Monocyte (primary cell): ENCODE measurements around a stretch of chr14.

- PRO-cap, 2 experiments, result no peak in any of the 2 experiments
Measured at GRCh38 chr14:89672867-89673447, 255.9 kb upstream of the FOXN3 start.

DNA sequence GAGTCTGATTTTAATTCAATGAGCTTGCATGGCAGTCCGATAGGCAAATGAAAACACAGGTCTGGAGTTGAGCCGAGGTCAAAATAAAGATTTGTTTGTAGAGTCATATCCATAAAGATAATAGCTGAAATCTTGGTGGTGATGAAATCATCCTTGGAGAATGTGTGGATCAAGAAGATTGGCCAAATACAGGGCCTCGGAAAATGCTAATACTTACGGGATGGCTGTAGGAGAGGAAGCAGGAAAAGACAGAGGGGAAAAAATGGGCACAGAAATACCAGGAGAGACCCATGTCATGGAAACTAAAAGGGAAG, 162.0 kb downstream of the EFCAB11 start:
- PRO-cap, 2 experiments, result no peak in any of the 2 experiments

DNA sequence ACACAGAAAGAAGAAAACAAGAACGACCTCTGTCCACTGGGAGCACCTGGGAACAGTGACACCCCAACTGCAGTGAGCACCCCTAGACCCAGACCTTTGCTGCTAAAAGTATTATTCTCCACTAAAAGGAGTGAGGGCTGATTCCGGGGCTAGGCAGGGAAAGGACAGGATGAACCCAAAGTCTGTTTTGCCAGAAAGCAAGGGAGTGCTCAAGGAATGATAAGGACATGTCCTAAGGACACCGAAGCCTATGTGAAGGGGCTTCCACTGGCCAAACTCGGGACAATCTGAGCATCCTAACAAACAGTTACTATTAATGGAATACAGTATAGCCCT, 18.1 kb downstream of the PSMC1 start:
- PRO-cap, 2 experiments, result peak in 1 of 2 experiments; most common plus-strand start position 128 of the sequence (in 1)

DNA sequence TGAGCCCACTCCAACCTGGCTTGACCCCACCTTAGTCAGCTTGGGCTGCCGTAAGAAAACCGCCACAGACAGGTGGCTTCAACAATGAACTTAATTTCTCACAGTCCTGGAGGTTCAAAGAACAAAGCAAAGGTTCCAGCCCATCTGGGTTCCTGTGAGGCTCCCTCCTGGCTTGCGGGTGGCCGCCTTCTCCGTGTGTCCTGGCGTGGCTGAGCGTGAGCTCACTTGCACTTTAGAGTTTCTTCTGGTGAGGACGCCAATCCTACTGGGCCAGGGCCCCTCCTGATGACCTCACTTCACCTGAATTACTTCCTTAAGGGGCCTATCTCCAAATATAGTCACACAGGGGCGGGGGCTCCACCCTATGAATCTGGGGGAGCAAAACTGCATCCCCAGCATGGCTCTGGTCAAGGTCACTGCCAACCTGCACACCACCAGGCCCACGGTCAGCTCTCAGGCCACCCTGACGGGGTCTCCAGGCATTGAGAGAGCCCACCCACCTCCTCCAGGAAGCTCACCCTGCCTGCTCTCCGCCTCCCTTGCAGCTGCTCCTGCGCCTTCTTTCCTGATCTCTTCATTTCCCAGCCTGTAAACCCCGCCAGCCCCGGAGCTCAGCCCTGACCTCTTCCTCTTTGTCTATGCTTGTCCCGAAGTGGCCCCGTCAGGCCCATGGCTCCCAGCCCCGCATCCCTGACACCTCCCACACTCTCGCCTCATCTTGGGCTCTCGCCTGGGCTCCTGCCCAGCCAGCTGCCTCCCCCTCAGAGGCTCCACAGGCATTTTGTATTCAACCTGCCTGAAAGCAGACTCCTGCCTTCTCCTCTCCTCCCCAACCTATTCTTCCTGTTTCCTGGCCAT, 139.1 kb downstream of the CALM1 start:
- PRO-cap, 2 experiments, result no peak in any of the 2 experiments

DNA sequence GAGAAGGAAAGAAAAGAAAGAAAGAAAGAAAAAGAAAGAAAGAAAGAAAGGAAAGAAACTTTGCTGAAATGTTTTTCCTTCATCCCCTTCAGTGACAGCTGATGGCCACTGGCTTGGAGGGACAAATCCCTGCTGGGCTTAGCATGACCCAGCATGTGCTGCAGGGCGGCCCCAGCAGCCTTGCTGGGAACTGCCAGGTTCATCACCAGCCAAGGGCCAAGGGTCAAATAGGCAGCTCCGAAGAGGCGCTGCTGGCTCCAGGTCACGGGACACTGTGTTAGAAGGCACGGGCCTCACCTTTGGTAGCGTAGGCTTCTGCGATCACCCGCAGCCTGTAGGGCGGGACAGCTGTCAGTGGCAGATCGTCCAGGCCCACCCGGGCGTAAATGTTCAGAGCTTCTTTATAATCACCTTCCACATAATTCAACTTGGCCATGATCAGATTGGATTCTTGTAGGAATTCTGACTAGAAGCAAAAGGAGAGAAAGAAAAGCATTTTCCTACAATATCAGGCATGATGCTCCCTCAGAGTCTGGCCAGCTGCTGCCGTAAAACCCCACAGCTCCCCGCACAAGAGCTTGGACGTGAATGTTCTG, 35.7 kb downstream of the TTC7B start:
- PRO-cap, 2 experiments, result no peak in any of the 2 experiments

- PRO-cap, 2 experiments, result peak in 2 of 2 experiments; most common plus-strand start chr14:90828383 (in 1); most common minus-strand start chr14:90828155 (in 1)
Measured at GRCh38 chr14:90827973-90828508, 11.8 kb upstream of the TTC7B start.

- PRO-cap, 2 experiments, result no peak in any of the 2 experiments
Measured at GRCh38 chr14:91107686-91108248, 6.1 kb upstream of the DGLUCY start.

DNA sequence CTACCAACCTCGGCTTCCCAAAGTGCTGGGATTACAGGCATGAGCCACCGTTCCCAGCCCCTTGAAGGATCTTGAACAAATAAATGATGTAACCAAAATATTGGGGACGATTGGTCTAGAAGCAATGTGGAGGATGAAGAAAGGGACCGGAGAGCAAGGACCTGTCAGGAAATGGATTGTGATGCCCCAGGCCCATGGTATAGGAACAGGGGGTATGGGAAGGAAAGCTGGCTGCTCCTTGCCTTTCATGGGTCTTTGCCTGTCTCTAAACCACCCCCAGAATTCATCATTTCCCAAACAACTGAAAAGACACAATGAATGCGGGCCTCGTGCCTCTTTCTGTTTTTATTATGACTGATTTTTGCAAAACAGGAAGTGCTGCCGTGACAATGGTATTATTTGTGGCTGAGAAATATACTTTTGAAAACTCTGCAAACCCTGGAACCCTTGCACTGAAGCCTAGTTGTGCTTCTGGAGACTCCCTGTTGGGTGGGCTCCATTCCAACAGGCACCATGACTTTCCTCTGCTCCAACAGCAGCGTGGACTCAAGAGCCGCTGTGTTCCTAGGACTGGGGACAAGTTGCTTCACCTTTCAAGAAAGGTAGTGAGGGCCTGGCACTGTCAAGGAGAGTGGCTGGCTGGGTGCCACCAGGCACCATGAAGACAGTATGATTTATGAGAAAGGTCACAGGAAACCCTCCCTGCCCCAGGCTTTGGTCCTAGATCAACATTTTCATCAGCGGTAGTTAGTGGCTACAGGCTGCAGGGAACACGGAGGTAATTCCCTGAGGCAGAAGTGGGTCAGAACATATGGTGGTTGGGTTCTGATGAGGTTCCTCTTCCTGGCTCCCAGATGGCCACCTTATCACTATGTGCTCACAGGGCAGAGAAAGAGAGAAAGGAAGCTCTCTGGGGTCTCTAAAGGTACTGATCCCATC, 4.8 kb upstream of the DGLUCY start:
- PRO-cap, 2 experiments, result no peak in any of the 2 experiments

- PRO-cap, 2 experiments, result no peak in any of the 2 experiments
Measured at GRCh38 chr14:91228380-91229198, 15.9 kb downstream of the GPR68 start.

GRCh38 chr14:91253827-91254613, 9.5 kb upstream of the GPR68 start:
- PRO-cap, 2 experiments, result peak in 1 of 2 experiments; most common plus-strand start chr14:91254170 (in 1); most common minus-strand start chr14:91254132 (in 1)

DNA sequence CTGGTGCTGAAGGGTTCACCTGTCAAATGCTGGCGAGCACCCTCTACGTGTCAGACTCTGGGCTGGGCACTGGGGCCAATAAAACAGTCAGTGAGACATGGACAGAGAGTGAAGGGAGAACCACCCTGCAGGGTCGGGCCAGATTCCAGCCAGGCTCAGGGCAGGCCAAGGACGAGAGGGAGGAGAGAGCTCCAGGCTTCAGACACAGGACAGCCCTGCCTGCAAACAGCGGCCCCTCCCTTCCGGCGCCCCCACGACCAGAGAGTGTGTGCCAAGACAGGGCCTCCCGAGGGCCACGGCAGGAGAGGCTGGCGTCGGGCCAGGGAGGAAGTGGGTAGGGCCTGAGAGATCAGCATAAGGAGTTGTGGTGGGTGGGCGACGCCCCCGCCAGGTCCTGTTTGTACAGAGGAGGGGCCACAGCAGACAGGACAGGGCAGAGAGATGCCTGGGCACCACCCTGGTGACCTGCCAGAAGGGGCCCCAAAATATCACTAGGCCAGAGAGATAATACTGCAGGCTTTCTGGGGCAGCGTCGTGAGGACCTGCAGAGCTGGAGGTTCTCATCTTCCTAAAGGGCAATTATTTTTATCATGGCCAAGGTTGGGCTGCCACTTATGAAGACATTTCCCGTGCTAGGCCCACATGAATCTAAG, 73.1 kb upstream of the GPR68 start:
- PRO-cap, 2 experiments, result no peak in any of the 2 experiments

GRCh38 chr14:91356092-91356911, 61.3 kb downstream of the CCDC88C start:
- PRO-cap, 2 experiments, result no peak in any of the 2 experiments

DNA sequence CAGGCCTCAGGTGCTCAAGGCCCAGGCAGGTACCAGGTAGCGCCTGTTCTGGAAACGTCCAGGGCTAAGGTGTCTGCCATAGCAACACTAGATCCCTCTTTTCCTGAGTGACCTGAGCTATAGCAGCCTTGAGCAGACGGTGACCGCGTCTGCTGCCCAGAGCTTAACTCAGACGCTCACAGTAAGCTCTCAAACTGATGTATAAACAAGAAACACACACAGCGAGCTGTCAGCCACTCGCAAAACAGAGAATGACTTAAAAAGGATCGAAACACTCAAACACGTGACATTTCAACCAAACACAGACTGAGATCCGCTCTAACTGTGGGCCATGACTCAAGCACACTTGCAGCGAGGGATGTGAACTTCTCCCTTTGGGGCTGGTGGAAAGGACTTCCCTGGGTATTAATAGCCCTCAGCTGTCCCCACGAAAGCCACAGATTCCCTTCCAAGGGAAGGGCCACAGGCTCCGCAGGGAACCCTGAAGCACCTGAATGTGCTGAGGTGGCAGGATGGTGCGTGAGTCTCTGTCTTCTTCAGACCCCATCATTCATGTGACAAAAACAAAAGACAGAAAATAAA, 29.1 kb downstream of the CCDC88C start:
- PRO-cap, 2 experiments, result no peak in any of the 2 experiments

- PRO-cap, 2 experiments, result no peak in any of the 2 experiments
Measured at GRCh38 chr14:91397522-91397835, 20.1 kb downstream of the CCDC88C start.

DNA sequence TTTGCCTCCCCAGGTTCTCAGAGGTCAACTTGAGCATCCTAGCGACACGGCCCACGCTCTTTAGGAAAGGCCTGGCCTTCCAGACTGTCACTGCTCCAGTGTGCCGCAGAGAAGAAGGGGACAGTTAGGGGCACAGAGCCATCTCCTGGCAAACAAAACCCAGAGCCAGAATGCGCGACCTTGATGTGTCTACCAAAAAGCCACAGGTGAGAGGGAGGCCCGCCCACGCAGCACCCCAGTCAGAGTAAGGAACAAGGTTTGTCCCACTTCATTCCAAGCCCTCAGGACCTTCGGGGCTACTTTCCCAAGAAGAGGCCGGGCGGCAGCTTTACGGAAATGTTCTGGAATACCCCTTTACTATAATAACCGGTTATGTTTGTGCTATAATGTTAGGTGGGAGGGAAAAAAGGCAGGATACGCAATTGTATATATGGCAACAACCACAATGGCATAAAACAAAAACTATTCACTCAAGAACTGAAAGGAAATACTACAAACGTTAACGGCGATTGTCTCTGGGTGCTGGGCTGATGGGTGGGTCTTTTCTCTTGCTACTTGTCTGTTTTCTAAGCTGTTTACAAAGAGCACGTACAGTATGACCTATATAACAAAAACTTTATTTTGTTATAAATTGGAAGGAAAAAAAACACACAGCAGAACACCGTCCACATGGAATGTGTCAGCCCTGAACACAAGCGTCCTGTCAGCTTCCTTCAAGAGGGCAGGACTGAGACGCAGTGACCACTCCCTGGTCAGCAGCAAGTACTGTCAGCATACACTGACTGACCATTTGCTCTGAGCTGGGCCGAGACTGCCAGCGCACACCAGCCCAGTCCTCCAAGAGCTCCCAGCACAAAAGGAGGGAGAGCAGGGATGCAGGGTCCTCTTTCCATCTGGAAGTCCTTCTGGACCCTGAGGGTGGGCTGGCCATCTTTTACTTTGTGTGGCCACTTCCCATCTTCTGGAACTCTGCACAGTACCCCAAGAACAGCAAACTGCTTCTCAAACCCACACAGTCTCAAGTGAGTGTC, 12.2 kb downstream of the CCDC88C start:
- PRO-cap, 2 experiments, result no peak in any of the 2 experiments

DNA sequence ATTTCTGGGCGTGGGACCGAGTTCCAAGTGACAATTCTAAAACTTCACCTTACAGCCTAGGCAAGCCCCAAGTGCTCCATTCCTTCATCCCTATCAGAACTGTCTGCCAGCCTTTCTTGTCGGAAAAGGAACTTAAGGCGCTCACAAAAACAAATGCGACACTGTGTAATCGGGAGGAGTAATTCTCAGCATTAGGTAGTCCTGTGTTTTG, 759 bp upstream of the PPP4R3A start:
- PRO-cap, 2 experiments, result peak in 2 of 2 experiments; most common plus-strand start position 92 of the sequence (in 1); most common minus-strand start position 101 of the sequence (in 2)

DNA sequence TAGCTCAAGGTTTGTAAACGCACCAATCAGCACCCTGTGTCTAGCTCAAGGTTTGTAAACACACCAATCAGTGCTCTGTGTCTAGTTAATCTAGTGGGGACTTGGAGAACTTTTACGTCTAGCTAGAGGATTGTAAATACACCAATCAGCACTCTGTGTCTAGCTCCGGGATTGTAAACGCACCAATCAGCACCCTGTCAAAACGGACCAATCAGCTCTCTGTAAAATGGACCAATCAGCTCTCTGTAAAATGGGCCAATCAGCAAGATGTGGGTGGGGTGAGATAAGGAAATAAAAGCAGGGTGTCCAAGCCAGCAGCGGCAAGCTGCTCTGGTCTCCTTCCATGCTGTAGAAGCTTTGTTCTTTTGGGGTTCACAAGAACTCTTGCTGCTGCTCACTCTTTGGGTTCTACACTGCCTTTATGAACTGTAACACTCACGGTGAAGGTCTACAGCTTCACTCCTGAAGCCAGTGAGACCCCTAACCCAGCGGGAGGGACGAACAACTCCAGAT, 68.6 kb upstream of the PPP4R3A start:
- PRO-cap, 2 experiments, result no peak in any of the 2 experiments

- PRO-cap, 2 experiments, result no peak in any of the 2 experiments
Measured at GRCh38 chr14:91866726-91867321, 512 bp downstream of the TC2N start.

DNA sequence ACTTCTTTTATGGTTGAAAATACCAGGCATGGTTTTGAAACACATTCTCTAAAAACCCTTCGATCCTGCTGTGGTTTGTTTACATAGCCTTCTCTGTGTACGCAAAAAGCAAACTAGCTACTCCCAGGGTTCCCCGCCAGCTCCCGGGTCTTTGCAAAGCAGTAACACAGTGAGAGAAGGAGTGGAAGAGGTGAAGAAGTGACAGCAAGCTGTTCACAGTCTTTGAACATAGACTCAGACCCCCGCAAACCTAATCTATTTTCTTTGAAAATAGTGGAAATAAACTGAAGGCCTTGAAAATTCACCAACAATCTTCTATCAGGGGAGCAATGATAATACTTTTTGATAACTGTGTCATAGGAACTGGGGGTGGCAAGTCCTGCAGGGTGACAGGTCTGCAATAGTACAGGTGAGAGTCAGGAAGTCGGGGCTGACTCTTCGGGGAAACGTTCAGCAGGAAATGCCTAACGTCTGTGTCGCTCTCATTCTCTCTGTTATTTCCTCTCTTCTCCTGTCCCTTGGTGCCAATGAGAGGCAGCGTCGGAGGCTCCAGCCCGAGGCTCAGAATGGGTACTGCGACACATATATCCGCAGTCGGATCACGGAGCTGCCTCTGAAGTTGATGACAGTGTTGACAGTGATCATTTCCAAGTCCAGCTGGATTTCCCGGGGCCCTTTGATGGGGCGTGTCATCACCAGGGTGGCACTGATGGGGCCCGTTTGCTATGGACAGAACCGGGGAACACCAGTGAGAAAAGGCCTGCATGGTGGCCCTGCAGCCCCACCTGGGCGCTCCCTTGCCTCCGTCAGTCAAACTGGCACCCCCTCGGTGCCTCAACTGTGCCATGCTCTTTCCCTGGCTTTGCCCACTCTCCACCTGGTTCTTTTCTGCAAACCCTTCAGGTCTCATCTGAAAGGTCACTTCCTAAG, 2.6 kb upstream of the TC2N start:
- PRO-cap, 2 experiments, result peak in 1 of 2 experiments; most common plus-strand start position 433 of the sequence (in 1)

DNA sequence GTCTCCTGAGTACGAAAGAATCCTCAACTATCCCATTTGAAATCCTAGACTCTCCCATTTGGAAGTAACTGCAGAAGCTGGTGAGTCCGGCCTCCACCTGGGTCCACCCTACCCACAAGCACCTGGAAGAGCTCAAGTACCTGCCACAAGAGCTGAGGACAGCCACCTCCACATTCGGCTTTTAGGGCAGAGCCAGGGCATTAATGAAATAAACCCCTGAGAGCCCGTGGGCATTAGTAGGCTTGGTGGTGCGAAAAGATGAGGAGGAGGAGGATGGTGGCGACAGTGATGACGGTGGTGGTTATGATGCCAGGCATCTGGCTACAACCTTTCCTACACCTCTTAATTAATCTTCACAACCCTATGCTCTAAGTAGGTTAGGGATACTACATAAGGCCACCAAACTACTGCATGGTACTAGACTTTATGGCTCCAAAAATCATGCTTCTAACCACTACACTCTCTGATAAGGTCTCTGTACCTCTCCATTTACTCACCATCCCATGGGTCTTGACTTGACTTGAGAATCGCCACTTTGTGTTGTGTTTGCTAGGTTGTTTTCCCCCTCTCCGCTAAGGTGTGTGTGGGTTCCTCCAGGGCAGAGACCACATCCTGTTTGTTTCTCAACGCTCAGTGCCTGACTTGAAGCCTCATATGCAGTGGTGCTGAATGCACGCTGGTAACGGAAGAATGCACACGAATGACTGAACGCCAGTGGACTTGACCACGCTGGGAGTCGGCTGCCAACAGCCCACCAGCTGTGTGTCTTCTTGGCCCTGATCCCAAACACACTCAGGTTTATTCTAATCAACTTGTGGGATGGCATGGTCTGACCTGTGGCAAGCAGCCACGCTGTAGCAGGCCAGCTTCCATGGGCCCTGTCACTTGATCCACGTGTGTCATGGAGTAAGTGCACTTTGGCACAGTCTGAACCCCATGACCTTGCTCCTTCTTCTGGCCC, 5.9 kb upstream of the TC2N start:
- PRO-cap, 2 experiments, result no peak in any of the 2 experiments